A172 (cell line): ENCODE results near the gene MPHOSPH8.

GRCh38 chr13:18905074-18905503, 276.5 kb downstream of the TUBA3C start:
- RAMPAGE, long total RNA, result no peak

GRCh38 chr13:19181921-19182123, 198 bp upstream of the TUBA3C start:
- RAMPAGE, long total RNA, result start-site peak on the plus strand at chr13:19182003-19182082, 134 and 282 reads in 2 replicates

DNA sequence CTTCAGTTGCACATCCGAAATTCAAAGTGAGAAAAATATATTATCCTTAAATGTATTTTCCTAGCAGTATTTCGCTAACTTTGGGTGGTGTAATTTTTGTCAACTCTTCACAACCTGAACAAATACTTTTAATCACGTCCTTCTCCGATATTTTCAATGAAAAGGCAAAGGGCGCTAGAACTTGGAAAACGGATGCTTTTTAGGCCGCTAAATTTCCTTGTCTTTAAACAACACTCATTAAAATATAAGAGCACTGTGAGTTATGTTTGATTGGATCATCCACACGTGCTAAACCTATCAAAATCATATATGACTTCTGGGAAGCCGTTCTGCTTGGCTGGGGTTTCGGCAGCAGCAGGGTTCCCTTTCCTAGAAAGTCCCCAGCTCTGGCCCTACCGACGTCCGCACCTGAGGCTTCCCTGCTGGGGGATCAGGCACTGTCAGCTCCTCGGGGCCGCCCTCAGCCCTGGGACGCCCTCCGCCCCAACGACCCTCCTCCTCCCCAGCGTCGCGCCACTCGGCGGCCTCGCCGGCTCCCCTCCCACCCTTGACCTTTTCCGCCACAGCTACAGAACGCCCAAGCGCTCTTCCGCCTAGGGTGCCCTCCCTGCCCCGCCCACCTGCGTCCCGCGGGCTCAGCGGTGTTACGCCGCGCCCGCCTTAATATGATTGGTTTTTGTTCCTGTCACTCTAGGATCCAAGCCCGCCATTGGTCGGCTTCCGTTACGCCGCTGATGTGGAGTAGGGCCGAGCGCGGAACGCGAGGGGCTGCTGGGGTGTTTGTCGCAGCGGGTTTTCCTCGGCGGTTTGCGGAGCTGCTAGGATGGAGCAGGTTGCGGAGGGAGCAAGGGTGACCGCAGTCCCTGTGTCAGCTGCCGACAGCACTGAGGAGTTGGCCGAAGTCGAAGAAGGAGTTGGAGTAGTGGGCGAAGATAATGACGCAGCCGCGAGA, at the start of gene MPHOSPH8:
Gene MPHOSPH8 (plus strand): TSS at position 734 of the 952 bp plus-strand sequence.
- RAMPAGE, long total RNA, result no peak

GRCh38 chr13:19677340-19677746, 43.9 kb downstream of the MPHOSPH8 start:
- RAMPAGE, long total RNA, result no peak

DNA sequence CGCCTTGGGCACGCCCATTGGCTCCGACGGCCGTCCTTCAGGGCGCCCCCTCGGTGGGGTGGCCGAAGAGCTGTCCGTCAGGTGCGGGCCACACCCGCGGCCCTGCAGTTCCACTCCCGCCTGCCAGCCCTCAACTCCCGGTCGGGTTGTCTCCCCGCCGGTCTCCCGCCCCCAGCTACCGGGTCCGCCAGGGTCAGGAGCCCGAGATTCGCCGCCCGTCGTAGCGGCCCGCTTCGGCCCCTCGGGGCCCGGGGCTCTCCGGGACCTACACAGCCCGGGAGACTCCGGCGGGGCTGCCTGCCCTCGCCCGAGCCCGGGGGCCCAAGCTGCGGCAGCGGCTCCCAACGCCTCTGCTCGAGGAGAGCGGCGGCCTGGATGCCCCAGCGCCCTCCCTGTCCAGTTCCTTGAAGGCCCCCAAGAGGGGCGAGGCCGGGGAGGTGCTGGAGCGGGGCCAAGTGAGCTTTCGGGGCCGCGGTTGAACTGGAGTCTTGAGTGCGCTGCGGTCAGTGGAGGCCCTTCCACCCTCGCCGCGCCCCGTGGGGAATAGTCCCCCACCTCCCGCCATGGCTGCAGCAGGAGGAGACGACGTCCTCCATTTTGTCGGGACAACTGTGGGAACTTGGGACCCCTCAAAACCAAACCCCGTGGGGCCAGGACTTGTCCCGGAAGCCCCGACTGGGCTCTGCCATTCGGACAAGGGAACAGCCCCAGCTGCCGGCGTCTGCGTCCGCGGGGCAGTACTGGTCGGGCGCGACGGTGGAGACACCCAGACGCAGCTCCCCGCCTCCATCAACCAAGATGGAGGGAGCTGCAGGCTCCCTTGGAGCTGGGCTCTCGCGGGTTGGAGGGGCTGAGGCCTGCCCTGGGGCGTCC, 521 bp upstream of the ZMYM5 start:
- RAMPAGE, long total RNA, result no peak

DNA sequence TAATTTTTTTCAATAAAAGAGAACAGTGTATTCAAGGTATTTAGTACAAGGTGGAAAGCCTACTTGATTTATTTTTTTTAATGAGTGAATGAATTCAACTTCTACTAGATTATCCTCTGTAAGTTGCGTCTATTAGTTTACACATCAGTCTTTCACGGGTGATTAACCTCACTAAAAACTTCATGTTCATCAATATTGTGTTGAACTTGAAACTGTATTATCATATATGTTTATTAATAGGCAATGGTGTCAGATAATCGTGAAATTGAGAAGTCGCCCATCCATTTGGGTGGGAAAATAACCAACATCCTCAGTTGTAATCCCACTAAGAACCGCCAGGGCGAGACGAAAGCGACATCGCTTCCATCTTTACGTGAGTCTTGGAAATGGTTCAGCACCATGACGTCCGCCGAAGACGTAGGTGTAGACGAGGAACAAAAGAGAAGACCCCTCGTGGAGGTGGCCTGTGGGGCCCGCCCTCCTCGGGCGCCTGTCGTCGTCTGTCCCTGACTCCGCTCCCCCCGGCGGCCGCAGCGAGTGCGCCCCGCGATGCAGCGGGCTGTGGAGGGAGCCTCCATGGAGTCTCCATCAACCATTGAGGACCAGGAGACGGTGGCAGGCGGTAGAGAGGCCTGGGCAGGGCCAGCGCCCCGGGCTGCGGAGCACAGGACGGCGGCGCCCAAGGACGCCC, 1.3 kb upstream of the ZMYM2 start:
- RAMPAGE, long total RNA, result no peak

GRCh38 chr13:20127497-20128671, 33.0 kb downstream of the GJA3 start:
- RAMPAGE, long total RNA, result no peak

- RAMPAGE, long total RNA, result no peak
Measured at GRCh38 chr13:20161348-20162203, 724 bp upstream of the GJA3 start.

GRCh38 chr13:20219368-20219750, 12.8 kb downstream of the GJB6 start:
- RAMPAGE, long total RNA, result no peak

DNA sequence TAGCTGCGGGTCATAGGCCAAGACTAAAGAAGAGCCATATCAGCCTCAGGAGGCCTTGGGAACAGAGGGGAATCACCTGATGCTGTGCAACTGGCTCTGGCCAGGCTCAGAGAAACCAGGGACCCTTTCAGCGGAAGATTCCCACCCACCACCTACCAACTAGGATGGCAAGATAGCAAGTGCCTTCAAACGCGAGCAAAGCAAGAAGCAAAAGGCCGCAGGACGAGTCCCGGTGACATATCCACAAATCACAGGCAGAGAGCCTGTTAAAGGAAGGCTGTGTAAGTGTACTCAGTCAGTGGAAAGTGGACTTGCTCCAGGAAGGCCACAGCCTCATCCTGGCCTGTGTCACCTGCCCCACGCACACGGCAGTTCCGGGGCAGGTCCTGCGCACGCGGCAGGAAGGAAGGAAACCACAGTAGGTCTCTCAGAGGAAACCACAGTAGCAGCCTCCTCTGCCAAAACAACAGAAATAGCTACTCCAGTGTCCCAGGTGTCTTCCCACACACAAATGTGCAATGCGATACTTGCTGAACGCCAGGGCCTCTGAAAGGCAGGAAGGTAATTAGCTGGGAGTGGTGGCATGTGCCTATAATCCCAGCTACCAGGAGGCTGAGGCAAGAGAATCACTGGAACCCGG, 49.9 kb downstream of the CRYL1 start:
- RAMPAGE, long total RNA, result no peak

- RAMPAGE, long total RNA, result no peak
Measured at GRCh38 chr13:20524600-20525016, 1.0 kb downstream of the CRYL1 start.

DNA sequence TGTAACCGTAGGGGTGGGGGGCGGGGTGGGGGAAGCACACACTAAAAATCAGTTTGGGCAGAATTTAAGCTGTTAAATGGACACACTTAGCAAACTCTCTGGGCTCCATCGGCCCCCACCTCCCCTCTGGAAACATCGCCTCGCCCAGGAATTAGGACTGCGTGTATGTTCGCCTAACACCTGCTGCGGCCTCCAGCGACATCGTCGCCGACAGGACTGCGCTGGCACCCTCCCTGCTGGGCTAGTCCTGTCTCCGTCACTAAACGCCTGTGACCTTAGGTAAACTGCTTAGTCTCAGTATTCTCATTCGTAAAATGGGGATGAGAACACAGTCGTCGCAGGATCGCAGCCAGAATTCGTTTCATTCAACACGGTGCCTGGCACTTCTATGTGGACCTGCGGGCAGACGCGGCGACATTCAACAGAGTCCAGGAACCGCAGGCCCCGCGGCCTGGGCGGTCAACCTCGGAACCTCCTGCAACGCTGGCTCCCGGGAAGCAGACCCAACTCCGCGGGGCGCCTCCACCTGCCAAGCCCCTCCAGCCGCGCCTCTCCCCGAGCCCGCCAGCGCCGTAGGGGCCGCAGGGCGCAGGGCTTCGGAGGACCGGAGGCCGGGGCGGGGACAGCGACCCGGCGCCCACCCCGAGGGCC, 501 bp downstream of the CRYL1 start:
- RAMPAGE, long total RNA, result no peak

- RAMPAGE, long total RNA, result no peak
Measured at GRCh38 chr13:20942984-20943230, 40.4 kb upstream of the XPO4 start.

- RAMPAGE, long total RNA, result no peak
Measured at GRCh38 chr13:21056113-21056596, 5.2 kb downstream of the LATS2 start.

DNA sequence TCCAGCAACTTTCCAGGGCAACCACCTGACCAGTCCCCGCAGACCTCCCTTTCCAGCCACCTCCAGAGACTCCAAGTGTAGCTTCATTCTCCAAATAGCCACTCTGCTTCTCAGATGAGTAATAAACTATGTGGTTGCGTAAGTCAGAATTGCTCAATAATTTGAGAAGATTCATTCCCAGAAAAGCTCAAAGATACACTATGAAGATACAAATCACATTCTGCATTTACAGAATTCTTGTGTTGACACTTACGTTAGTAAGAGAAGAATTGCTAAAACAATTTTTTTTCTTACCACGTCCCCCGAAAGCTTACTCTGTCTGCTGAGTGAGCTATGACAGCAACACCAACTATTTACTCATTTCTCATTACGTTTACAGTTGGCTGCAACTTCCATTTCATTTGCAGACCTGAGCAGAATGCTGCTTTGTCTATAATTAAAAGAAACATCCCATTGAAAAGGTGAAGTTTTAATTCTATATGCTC, 8.3 kb upstream of the LATS2 start:
- RAMPAGE, long total RNA, result no peak

- RAMPAGE, long total RNA, result no peak
Measured at GRCh38 chr13:21079743-21080460, 18.5 kb upstream of the LATS2 start.

- RAMPAGE, long total RNA, result no peak
Measured at GRCh38 chr13:21458240-21458683, 841 bp downstream of the ZDHHC20 start.

GRCh38 chr13:21459648-21460198, 620 bp upstream of the ZDHHC20 start:
- RAMPAGE, long total RNA, result no peak

DNA sequence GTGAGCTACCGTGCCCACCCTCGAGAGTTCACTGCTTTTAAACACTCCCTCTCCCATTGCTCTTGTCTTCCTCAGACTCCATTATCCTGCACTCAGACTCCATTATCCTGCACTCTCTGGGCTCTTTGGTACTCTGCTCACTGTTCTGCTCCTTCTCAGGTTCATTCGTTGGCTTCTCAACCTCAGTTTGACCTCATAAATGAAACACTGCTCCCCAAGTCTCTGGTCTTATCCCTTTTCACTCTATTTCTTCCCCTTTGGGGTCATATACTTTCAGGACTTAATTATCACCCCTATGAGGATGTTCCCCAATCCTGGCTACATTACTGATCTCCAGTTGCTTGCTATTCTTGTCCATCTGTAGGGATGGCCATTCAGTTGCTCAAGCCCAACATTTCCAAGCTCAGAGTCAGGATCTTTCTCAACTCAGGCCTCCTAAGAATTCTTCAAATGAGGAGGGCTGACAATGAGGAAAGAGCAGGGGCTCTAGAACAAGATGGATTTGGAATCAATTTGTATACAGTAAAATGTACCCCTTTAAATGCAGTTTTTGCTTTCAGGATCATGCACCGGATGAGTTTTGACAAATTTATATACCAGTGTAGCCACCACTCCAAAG, 60.3 kb upstream of the ZDHHC20 start:
- RAMPAGE, long total RNA, result no peak

GRCh38 chr13:22009473-22010131, 338.7 kb downstream of the FGF9 start:
- RAMPAGE, long total RNA, result no peak